GM23248 (cell line): ENCODE data around the gene NARS1.

DNA sequence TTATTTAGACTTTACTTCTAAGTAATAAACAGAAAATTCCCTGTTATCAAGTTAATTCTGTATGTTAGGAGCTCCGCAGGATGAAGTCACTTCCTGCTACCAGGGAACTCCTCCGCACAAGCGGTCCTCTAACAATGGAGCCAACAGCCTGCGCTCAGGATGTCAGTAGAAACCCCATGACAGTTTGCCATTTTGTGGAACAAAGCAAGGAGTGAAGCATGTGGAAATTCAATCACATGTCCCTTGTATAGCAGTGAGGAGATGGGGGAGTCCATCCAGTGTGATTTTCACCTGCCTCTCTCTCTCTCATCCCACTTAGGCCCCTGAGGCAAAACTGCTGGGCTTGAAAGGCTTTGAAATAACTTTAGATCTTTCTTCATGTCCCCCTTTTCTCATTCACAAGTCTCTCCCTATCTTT, 138.2 kb downstream of the WDR7 start:
- RAMPAGE, long total RNA: no peak

DNA sequence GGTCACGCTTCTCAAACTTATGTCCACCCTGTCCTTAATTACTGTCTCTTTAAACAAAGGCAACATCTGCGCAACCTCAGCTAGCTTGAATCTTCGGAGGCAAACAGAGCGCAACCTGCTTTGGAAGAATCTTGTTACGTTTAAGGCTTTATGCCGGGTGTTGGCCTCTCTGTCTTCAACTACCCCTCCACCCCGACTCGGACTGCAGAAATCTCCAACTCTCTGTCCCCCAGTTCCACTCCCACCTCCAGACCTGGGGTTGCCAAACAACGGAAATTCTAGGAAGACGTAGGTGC, 1.3 kb upstream of the ONECUT2 start:
- RAMPAGE, long total RNA: no peak

DNA sequence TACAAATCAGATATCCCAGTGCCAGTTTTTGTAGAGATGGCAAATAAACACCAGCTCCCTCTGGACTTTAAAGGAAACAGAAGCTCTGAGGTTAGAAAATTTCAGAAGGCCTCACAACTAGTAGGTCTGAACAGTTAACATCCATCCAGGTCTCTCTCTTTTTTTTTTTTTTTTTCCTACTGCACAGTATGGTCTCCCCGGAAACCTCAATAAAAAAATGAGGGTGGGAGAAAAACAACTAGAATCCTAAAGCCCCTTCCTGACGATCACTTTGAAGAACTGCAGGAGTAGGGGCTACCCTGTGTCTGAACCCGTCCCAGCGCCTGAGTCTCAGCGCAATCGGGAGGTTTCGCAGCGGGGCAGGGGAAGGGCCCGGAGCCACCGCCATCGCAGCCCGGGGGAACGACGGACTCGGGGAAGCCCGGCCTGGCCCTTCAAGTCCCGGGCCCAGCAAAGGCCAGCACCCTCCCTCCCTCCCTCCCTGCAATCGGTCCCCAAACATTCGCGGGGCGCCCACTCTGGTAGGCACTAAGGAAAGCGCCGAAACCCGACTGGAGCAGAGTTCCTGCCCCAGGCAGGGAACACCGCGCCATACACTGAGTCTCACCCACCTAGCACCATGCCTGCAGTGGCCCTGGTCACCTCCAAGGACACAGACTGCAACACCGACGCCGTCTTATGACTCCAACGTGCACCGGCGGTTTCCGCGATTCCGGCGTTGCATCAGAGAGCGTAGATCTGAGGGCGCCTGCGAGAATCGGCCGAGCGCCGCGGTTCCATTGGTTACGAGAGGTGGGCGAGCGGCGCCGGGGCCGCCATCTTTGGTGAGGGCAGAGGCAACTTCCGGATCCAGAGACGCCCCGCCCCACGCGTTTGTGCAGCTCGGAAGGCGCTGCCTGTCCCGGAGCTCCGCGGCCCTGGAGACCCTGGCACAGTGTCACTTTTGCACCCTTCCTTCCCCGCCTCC, at the start of gene NARS1:
Gene NARS1, minus strand, starts transcription at position 740 of the 967 bp plus-strand sequence.
- RAMPAGE, long total RNA: start-site peak on the minus strand centred at position 693 of the sequence, 116 bp wide, 2,355 and 784 reads in 2 replicates

GRCh38 chr18:57737392-57738098, 65.6 kb downstream of the ATP8B1 start:
- RAMPAGE, long total RNA: no peak

DNA sequence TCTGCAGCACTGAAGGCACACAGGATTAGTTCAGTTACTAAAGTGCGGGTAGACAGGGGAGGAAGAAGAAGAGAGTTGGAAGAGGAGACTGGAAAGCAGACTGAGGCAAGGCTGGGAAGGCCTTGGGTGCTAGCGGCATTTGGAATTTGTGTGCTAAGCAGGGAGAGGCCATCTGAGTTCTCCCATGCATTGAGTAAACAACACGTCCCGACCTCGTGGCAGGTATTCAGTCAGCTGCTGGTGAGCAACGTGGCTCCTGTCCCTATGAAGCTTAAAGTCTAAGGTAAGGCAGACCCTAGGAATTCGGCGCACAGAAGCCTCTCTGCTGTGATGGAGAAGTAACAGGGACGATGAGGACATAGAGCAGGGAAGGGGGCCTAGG, 30.7 kb downstream of the ATP8B1 start:
- RAMPAGE, long total RNA: no peak

GRCh38 chr18:58047122-58048022, 3.3 kb downstream of the NEDD4L start:
- RAMPAGE, long total RNA: no peak

- RAMPAGE, long total RNA: no peak
These were observed 47.4 kb downstream of the NEDD4L start for GRCh38 chr18:58091246-58091917.

DNA sequence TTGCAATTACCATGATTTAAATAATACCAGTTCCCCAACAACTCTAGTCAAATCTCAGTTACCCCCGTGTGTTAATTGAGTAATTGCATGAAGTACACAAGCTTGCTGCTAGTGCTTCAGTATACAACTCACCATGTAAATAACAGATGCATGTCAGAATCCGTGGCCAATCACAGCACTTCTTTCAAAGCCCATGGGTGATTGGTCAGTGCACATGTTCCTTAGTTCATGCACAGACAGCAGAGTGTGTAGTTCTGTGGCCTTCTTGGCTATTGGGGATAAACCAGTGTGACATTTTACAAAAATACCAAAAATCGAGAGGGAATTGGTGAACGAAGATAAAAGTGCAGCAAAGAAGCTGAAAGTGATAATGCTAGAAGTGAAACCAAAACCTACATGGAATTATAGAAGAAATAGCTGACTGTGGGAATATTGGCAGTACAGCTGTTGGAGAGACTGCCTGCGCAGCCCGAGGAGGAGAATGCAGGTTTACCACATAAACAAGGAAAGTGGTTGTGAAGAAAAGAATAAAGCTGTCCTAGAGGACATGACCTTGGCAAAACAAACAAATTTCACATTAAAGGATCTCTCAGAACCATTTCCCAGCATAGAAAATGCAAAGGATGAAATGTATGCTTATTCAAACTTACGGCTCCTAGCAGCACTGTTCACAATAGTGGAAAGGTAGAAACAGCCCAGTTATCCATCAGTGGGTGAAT, 59.5 kb downstream of the NEDD4L start:
- RAMPAGE, long total RNA: no peak

GRCh38 chr18:58215939-58216667, 172.1 kb downstream of the NEDD4L start:
- RAMPAGE, long total RNA: no peak

DNA sequence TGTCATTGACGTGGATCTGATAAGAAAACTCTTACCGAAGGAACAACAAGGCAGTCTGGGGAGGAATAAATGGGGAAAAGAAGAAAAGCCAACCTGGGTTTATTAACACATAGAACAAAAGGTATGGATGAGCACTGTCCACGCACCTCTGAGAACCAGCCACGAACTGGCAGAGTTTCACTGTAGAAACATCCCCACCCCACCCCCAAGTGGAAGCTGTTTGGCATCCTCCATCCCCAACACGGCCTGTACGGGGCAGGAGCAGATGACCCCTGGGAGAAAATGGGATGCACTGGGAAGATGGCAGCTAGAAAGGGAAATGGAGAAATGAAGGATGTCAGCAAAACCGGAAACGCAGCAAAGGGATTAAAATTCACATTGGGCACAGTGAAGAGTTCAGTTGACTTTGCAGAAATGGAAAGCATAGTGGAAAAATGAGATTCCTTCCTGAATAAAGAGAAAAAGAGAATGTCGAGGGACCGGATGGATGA, 247.2 kb downstream of the ALPK2 start:
- RAMPAGE, long total RNA: no peak

- RAMPAGE, long total RNA: no peak
These were observed 221.2 kb downstream of the ALPK2 start for GRCh38 chr18:58407689-58408008.

GRCh38 chr18:58452900-58453940, 175.7 kb downstream of the ALPK2 start:
- RAMPAGE, long total RNA: no peak

DNA sequence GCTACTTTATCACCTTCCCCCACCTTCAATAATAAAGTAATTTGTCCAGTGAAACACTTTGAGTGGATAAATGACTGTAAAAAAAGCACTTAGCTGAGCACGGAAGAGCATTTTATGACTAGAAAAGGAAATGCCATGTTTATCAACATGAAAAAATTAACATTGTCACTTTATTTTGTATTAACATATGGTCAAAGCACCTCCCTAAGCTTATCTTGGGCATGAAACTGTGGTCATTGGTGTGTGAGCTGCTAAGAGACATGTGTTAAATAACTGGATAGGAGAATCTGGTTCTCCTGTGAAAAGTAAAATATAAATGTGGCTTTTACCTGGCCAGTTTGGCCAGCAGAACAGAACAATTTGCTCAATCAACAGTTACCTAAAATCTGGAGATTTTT, 51.5 kb downstream of the ALPK2 start:
- RAMPAGE, long total RNA: no peak

GRCh38 chr18:58864570-58864684, 250 bp upstream of the ZNF532 start:
- RAMPAGE, long total RNA: no peak

DNA sequence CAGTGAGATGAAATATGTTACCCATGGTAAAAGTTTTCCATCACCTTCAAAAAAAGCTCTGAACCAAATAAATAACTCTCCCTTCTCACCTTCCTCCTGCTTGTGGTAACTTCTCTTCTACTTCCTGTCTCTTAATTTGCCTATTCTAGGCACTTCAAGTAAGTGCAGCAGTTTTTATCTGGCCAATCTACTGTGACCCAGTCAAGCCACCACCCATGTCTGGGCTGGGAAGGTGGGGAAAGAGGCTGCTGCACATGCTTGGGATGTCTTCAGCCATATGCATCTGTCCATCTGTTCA, 31.5 kb downstream of the ZNF532 start:
- RAMPAGE, long total RNA: no peak

- RAMPAGE, long total RNA: no peak
These were observed 110.4 kb downstream of the ZNF532 start for GRCh38 chr18:58974804-58975815.

DNA sequence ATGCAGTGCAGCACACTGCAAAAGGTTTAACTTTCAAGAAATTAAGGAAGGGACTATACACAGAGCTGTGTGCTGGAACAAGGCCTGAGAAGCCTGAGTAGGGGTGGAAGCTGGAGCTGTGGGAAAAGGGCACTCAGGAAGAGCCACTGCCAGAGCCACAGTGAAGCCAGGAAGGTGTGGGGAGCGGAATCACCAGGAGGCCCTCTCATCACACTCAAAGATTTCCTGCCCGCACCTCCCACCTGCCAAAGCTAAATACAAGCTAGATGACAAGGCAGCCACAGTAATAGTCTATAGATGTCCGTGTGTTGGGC, 126.0 kb downstream of the ZNF532 start:
- RAMPAGE, long total RNA: no peak

DNA sequence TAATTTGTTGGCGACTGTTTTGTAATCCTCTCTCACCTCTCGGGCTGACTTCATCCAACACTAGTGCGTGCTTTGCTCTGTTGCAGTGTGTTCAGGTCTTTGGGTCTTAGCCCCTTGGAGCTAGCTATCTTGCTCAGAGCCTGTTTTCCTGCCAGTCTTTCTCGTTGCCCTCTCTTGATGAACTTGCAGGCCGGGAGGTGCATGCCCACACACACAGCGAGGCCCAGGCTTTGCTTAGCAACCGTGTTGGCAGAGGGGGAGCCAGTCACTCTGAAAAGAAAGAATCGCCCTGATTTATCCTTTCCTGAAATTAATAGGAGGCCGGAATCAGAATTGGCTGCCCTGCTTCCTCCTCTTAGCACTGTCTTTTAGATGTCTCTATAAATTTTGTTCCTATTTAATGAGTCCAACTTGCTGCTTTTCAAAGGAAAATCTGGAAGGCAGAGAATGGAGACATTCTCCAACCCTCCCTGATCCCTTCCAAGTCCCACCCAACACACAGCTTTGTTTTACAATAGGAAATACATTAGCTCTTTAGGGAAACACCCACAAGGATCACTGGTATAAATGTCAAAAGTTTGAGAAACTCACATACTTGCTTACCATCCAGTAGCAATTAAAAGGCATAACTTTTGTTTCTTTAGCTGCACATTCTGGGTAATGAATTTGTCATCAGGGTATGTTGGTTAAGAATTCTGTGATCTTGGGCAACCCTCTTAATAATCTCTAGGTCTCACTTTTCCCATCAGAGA, 97.4 kb upstream of the SEC11C start:
- RAMPAGE, long total RNA: no peak

- RAMPAGE, long total RNA: no peak
These were observed 4.2 kb downstream of the RAX start for GRCh38 chr18:59269043-59269531.

- RAMPAGE, long total RNA: no peak
These were observed 14.6 kb upstream of the CPLX4 start for GRCh38 chr18:59333016-59333548.